Smooth muscle cell (in vitro differentiated cells): ENCODE measurements around the genes PSMB1 and TBP.

DNA sequence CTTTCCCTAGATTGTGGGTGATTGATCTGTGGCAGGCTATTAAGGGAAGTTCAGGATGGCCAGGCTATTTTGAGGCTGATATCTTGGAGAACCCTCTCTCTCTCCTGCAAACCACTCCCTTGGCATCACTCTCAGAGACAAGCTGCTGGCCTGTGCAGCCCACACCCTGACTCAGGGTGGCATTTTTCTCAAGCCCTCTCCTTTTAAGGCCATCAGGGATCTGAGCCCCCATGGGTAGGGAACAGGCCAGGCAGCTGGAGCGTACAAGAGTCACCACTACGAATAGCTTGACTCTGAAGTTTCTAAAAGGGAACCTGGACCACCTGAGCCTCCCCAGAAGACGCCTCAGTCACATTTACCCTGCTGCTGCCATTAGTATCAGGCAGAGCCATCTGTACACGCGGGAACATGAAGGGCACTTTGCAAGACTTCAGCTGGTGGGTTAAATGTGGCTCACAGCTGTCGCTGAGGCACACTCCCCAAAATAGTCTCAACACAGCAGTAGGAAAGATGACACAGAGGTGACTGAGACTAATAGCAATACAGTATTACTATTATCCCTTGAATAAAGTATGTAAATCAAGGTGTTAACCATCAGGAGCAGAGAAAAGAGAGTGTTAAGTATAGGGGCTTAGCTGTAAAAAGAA is 29.1 kb downstream of the PSMB1 start:
- RAMPAGE, long total RNA = no peak

- RAMPAGE, long total RNA = start-site peak on the minus strand at chr6:170553244-170553307, 20,685 and 16,394 reads in 2 replicates
Measured at GRCh38 chr6:170552450-170553636, at the start of gene PSMB1. Gene PSMB1 (minus strand): TSS chr6:170553307.

DNA sequence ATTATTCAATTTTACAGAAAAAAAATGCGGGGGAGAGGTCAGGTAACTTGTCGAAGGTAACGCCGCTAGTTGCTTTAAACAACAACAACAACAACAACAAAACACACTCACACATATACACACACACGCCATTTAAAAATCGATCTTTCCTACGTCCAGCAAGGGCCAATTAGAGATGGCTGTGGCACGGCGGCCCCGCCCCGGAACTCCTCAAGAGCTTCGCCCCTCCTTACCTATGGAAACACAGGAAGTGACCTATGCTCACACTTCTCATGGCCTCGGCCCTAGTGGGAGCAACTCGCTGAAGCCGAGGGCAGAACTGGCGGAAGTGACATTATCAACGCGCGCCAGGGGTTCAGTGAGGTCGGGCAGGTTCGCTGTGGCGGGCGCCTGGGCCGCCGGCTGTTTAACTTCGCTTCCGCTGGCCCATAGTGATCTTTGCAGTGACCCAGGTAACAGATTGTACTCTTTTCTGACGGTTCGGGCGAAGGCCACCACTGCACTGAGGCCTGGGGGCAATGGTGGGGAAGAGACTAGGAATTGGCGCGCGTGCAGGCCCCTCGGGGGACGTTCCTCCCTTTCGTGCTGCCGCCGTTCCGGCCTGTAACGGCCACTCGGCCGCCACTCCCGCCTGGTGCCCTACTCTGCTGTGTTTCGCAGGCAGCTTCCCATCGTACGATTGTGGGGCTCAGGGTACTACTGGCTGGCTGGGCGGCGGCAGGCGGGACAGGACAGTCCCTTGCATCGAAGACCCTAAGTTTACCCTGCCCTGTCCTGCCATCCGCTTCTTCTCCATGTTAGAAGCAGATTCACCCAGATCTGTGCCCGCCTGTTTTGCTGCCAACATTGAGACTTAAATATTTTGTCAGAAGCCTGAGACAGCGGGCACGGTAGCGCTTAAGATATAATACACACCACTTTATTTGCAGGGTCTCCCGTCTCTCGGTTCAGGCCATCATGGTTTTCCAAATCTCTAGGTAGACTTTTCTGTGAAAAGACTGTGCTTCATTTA is at the start of gene TBP:
TSS of gene TBP (plus strand) at position 358 of the 1,012 bp plus-strand sequence.
- RAMPAGE, long total RNA = start-site peak on the plus strand centred at position 379 of the sequence, 45 bp wide, 968 and 299 reads in 2 replicates